ENCODE measurements around the gene FUT11.

DNA sequence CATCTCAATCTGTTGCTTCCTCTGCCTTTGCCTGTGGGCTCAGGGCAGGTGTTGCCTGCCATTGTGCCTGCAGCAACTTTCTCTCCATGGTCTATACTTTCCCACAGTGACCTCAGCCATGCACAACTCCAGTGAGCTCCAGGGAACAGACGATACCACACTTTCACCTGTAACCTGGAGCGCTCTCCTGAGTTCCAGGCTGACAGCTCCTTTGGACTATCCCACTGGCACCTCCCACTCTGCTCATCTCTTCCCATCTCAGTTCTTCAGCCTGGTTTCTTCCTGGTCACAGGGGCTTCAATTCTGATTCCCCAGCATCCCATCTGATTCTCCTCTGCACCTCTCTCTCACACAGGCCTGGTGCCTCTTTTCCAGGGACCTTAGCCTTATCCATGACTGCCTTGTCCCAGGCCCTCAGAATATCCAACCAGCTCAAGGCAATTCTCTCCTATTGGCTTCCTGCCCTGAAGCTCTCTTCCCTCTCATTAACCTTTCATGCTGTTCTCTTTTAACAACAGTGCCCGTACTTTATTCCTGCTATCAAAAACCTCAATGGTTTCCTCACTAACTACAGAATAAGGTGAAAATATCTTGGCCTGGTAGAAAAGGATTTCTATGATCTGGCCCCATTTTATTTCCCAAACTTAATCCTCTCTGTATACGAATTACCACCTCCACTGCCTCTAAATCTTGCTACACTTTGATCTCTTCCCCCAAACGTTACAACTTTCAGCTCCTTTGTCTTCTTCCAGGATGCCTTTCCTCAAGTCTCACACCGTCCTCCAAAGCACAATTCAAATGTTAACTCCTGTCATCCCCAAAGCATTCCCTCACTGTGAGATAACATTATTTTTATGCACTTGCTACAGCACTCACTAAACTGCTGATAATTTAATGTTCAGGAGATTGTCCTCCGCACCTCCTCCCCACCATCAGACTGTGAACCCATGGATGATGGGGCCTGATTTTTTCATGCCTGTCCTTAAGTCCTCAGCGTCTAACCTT is 2.8 kb downstream of the DNAJB12 start:
- RRBS, result no CpG with 5 or more reads among the region's 8 CpGs

DNA sequence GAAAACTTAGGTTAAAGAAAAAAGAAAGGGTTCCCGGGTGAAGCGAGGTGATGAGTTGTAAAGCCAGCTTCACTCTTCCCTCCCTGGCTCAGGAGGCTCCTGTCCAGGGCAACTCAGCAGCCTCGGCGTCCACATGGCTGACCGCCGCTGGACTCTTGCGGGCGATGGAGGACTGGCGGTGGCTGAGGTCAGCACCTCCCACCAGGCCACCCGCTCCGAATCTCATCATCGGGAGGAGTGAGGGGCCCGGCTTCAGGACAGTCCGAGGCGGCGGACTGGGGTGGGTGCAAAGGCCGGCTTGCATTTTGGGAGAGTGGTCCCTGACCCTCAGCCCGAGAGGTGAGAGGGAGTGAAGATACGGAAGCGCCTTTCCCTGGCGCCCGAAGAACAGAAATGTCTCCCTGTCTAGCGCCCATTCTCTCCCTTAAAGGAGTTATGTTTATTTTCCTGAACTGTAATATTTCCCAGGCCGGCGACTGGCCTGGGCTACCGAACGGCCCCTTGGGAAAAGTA is 728 bp downstream of the DNAJB12 start:
- RRBS, result 7% methylated on average over 10 of the region's 27 CpGs

- RRBS, result no CpG with 5 or more reads among the region's 2 CpGs
Observed at GRCh38 chr10:72638651-72639283, 12.9 kb upstream of the MICU1 start.

GRCh38 chr10:72952915-72953266 is 1.7 kb downstream of the PLA2G12B start:
- RRBS, result no CpG with 5 or more reads among the region's 2 CpGs

DNA sequence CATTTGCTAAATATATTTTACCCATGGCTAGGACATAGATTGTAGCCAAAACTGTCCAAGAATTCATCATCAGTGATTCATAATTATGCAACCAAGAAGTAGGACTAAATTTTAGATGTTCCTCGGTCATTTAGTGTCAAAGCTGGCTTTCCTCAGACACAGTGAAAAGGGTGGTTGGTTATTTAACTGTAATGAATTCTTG is 3.3 kb downstream of the NUDT13 start:
- RRBS, result no CpG with 5 or more reads among the region's 1 CpG

DNA sequence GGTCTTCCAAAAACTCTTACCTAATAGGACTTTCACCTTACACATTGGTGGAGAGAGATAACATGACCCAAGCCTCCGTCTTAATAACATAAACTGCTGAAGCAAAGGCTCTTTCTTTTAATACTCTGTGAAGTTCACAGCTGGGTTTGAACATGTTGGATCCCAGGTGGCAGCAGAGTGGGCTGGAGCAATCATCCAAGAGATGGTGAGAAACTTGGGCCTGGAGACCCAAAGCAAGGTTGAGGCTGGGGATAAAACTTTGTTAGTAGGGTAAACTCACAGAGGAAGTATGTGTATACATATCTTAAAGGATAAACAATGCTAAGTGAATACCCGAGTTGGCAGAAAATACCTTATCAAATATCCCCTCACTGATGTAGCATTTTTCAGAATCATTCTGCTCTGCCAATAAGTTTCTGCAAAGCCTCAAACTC is 751 bp upstream of the DNAJC9 start:
- RRBS, result no CpG with 5 or more reads among the region's 2 CpGs

- RRBS, result no CpG with 5 or more reads among the region's 8 CpGs
Observed at GRCh38 chr10:73437825-73438341, 4.5 kb upstream of the MSS51 start.

DNA sequence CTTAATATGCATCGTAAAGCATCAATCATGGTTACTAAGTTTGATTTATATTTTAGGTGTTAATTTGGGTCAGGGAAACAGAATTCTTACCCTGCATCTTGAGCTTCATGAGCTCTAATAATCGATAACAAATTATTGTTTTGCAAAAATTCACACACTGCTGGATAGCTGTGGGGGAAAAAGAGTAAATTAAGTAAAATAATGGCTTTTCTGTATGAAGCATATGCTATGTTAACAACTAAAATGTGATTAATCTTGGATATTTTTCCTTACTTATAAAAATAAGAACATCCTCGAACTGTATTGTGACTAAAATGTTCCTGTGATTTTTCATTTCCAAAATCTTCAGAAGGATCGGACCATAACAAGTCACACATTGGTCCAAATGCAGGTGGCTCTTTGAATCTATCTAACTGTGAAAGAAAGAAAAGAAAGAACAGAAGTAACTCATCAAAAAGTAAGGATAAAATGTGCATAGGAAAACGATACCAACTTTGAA is 25.0 kb downstream of the PPP3CB start:
- RRBS, result no CpG with 5 or more reads among the region's 5 CpGs

GRCh38 chr10:73471331-73471645 is 24.5 kb downstream of the PPP3CB start:
- RRBS, result no CpG with 5 or more reads among the region's 2 CpGs

DNA sequence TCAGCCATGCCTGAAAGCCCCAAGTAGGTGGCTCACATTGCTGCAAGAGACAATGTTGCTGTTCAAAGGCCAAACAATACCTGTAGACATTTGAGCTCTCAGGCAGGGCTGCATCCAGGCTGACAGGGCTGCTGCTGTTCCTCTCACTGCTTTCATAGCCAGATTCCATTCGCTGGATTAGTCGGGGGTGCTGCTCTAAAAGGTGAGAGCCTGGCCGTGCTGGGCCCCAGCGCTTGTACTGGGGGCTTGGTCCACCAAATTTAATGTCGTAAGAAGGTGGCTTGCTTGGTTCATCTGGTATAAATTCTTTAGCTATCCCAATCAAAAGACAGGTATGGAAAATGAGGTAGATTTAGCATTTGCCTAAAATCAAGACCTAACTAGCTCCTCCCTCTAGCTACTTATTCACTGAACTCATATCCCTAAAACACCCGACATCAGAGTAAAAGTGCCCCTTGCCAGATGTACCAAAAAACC is 33.8 kb upstream of the PPP3CB start:
- RRBS, result no CpG with 5 or more reads among the region's 6 CpGs

- RRBS, result no CpG with 5 or more reads among the region's 6 CpGs
Observed at GRCh38 chr10:73575491-73576971, 15.1 kb downstream of the USP54 start.

DNA sequence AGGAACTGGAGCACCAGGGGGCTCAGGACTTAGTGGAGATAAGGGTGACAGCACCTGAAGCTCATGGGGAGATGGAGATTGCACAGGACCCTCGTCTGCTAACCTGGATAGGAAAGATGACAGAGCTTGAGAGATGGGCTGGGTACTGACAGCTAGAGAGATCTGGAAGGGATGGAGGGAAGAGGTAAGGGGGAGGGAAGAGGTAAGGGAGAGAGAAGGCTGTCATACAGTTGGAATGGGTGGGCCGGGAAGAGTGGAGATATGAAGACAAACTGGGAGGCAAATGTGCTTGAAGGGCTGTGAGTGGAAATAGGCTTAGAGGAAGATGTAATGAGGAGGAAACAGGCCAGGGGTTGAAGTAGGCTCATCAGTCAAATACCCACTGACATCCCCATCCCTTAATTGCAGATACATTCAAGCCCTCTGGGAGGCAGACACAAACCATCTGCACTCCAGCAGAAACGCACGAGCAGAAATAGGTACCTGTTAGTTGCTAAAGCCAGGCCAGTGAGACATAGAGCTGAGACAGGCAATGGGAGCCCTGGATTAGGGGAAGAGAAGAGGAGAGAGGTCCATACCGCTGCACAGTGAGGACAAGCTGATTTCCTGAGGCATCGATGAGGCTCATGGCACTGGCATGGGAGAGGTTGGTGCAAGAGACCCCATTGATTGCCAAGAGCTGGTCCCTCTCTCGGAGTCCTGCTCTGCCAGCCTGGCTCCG is 2.1 kb downstream of the SYNPO2L start:
- RRBS, result no CpG with 5 or more reads among the region's 8 CpGs

- RRBS, result 2% methylated on average over 34 of the region's 76 CpGs
Observed at GRCh38 chr10:73772014-73772774, at the start of gene FUT11. Gene FUT11 (plus strand): TSS chr10:73772276.

- RRBS, result no CpG with 5 or more reads among the region's 10 CpGs
Observed at GRCh38 chr10:73799761-73800442, 11.5 kb downstream of the NDST2 start.

DNA sequence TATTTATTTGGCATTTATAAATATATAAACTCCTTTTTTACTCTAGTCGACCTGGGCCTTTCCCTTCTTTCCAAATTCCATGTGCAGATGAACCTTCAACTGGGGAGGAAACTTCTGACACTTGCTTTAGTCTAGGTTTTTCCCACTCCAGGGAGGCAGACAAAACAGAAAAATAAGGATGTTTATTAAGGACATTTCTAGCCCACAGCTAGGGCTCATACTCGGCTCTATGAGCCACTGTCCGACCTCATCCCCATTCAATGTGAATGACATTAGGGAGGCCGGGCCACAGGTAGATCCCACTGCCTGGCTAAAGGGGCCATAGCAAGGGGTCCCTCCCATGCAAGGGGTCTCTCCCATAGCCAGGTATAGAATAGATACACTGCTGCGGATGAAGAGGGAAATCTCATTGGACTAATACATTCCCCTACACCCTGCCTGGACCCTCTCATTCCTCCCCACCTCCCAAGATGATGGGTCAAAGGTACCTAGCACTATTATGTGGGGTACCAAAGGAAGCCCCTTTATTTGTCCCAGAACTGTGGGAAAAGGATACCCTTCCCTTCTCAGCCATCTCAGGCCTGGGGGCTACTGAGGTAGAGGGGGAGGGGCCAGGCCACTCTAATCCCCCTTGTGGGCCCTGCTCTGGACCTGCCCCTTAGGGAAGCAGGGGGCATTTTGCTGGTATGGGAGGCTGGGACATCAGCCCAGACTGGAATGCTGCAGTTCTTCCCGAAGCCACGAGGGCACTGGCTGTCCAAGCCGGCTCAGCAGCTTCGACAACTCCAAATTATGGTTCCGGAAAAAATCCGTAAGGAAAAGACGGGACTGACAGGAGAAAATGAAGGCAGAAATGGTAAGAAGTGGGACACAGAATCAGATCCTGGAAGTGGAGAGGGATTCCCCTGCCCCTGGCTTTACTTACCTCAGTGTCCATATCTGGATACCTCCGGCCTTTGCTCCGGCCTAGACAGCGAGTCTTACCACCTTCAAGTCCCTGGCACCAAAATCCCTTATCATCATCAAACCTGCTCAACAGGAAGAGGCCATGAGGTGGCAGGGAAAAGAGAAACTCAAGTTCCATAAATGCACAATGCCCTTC is 9.3 kb downstream of the NDST2 start:
- RRBS, result no CpG with 5 or more reads among the region's 15 CpGs

DNA sequence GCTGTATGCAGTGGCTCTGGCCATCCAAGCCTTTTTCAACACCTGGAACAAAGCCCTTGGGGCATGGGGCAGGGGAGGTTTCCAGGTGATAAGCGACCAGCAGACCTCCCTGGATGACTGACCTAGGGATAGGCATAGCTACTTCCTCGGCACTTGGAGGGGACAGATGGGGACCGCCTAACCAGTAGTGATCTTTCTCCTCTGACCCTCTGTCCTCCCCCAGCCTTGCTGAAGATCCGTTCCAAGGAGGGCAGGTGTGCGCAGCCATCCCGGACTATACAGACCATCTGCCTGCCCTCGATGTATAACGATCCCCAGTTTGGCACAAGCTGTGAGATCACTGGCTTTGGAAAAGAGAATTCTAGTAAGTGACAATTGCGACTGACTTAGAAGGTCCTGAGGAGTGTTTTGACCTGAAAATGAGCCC is 3.6 kb downstream of the PLAU start:
- RRBS, result no CpG with 5 or more reads among the region's 9 CpGs

DNA sequence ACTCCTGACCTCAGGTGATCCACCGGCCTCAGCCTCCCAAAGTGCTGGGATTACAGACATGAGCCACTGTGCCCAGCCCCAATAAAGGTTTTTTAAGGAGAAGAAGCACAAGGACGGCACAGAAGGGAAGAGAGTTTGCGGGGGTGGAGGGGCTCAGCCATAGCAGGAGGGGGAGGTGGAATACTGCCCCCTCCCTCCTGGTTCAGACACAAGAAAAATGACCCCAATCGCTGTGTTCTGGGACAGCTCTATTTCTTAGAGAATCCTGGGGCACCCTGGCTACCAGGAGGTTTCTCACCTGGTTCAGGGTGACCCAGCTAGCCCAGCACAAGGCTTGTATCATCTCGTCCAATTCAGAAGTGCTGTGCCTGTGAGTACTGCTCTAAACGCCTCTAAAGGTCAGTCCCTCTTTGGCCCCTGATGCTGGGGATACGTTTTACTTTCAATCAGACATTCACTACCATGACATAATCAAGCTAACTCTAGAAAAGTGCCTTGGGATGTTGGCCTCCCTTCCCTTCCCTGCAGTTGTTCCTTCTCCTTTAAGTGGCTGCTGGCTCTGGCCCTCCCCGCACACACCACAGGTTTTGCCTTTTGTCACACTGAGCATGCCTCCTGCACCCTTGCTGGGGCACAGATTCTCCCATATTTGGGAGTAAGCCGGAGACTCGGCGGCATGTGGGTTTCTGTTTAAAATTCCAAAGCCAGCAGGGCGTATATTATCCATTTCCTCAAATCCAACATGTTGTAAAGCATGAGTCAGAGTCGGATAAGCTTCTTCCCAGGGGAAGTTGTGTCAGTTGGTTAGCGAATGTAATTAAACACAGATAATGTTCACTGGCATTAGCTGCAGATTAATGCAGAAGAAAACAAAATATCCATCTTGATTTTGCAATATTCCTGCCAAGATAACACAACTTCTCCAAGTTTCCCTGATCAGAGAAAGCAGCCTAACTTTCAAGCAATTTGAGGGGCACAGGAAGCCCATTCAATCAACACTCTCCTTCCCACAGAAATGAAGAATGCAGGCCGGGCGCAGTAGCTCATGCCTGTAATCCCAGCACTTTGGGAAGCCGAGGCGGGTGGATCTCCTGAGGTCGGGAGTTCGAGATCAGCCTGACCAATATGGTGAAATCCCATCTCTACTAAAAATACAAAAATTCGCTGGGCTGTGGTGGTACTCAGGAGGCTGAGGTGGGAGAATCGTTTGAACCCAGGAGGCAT is 31.9 kb upstream of the VCL start:
- RRBS, result no CpG with 5 or more reads among the region's 22 CpGs

DNA sequence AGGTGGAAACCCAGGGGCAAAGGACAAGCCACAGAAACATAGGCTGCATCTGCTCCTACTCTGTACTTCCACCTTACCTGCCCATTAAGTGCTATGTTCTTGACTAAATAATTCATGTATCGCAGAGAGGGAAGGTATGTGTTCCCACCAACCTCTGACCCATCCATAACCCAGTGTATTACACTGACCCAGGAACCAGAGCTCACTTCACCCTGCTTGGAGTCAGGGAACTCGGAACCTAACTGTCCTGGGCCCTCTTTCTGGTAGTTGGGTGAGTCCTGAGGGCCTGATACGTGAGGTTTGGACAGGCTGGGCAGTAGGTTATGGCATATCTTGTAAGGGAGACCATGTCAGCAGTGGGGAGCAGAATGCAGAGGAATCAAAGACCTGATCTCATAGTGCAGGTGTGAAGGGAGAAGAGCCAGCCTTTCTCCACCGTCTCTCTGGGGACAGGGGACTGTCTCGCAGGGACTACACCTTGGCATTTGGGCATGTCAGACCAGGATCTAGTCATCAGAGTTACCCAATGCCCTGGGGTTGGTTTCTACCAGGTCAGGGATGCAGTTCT is 60.3 kb downstream of the KAT6B start:
- RRBS, result no CpG with 5 or more reads among the region's 5 CpGs

DNA sequence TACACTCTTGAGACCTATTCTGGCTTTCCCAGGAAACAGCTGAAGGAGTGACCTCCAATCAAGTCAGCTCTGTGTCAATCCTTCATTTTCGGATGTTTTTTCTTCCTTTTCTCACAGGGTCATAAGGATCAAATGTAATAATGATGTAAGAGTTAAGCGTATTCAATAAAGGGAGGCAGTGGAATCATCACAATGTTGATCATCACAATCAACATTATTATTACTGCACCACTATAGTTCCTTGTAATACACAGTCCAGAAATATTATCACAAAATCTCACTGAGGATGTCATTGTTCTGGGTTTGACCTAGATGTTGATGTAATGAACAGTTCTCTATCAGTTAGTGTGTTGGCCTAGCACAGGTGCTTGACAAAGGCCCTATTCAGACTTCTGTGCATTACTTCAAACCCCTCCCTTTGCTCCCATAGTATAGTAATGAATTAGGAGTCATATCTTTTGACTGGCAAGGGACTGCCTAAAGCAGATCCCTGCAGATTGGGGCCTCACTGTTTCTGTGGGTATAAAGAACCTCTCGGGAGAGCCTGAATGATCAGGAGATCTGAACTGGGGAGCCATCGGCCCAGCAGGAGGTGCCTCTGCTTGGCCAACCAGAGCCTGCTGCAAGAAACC is 100.5 kb downstream of the KAT6B start:
- RRBS, result no CpG with 5 or more reads among the region's 4 CpGs

DNA sequence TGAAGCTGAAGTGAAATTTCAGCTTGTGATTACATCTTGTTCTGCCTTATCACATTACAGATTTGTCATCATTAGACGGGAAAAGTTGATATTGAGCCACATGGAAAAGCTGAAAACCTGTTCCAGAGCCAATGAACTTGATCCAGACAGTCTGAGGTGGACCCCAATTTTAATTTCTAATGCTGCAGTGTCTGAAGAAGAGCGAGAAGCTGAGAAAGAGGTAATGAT is 52.5 kb downstream of the DUSP29 start:
- RRBS, result no CpG with 5 or more reads among the region's 2 CpGs

Data from AG08470 (cell line).